SK-N-SH (cell line): ENCODE measurements around the genes PIAS1 and RPLP1.

- RRBS = no CpG with 5 or more reads among the region's 9 CpGs
CAGE:
- cytosol, long polyA plus RNA = no peak
- long polyA plus RNA = no peak
- nucleus, long polyA plus RNA = no peak
Observed at GRCh38 chr15:67194294-67195257, 59.9 kb downstream of the AAGAB start.

DNA sequence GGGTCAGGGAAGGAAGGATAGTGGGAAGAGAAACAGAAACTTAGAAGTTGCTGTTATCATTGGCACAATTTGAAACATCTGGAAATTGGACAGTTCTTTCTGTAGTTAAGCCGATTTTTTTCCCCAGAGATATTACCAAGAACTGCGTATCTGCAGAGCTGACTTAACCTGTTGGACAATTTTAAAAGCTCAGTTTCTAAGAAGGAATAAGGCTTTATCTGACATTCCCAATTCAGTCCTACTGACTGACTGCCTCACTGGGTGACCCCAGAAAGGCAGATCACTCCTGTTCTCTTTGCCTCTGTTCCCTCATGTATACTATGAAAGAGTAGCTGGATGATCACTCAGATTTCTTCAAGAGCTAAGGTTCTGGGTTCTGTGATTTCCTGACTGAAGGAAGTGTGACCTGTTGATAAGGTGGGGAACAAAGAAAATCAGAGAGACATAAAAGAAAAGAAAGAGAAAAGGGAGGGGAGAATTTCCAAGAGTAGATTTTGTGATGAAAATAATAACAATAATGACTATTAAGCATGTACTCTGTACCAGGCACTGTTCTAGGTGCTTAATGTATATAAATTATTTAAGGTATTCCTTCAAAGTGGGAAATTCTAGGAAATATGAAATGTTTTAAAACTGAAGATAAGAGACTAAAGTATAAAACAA, 128.4 kb downstream of the MAP2K5 start:
- RRBS = no CpG with 5 or more reads among the region's 2 CpGs
CAGE:
- cytosol, long polyA plus RNA = no peak
- long polyA plus RNA = no peak
- nucleus, long polyA plus RNA = no peak

DNA sequence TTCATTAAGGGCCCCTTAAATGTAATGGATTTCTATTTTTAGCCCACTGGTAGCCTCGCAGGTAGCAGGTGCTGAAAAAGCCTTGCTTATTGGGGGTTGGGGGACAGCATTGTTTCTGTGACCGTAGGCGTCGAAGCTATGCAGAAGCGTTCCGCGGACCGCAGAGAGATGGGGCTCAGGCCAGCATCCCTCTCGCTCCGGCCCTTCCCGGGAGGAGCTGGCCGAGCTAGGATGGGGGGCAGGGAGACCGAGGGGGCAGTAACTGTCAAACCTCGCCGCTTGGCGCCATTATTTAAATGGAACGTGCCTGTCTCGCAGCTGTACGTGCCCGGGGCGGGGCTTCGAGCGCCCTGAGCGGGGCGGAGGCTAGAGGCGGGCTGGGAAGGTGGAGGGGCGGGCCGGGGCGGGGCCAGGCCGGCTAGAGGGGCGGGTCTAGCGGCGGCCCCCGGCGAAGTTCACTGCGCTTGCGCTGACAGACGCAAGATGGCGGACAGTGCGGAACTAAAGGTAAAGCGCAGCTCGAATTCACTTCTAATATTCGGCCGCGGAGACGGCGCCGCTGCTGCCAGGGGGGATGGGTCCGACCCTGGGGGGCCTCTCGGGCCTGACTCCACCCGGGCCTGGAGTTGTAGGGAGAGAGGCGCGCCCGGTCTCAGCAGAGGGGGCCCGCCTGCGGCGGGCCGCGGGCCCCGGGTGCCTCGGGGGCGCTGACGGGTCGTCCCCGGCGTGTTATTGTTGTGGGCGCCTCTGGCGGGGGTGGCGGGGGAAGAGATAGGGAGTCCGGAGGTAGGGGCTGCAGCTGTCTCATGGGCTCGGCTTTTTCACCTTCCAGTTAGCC, at the start of gene PIAS1:
Gene PIAS1, plus strand, starts transcription at position 472 of the 838 bp plus-strand sequence.
- RRBS = 2% methylated on average over 19 of the region's 71 CpGs
CAGE:
- cytosol, long polyA plus RNA = start-site peak on the plus strand centred at position 474 of the sequence, 6 bp wide, 126 and 241 reads in 2 replicates
- long polyA plus RNA = start-site peak on the plus strand centred at position 474 of the sequence, 6 bp wide, 285 and 268 reads in 2 replicates
- nucleus, long polyA plus RNA = start-site peak on the plus strand centred at position 477 of the sequence, 13 bp wide, 804 and 367 reads in 2 replicates

DNA sequence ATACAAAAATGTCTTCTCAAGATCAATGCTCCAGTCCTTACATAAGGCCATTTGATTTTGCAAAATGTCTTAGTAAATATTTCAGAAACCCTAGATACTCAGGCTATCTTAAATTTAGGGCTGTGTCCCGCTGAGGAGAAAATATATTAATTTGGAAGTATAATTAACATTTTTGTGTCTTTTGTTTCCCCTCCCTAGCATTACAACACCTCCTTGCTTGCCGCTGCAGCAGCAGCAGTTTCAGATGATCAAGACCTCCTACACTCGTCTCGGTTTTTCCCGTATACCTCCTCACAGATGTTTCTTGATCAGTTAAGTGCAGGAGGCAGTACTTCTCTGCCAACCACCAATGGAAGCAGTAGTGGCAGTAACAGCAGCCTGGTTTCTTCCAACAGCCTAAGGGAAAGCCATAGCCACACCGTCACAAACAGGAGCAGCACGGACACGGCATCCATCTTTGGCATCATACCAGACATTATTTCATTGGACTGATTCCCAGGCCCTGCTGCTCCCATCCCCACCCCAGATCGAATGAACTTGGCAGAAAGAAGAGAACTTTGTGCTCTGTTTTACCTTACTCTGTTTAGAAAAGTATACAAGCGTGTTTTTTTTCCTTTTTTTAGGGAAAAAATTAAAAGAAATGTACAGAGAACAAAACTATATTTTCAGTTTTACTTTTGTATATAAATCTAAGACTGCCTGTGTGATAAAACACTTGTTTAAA, 17.6 kb downstream of the CALML4 start:
- RRBS = no CpG with 5 or more reads among the region's 10 CpGs
CAGE:
- cytosol, long polyA plus RNA = no peak
- long polyA plus RNA = no peak
- nucleus, long polyA plus RNA = no peak

DNA sequence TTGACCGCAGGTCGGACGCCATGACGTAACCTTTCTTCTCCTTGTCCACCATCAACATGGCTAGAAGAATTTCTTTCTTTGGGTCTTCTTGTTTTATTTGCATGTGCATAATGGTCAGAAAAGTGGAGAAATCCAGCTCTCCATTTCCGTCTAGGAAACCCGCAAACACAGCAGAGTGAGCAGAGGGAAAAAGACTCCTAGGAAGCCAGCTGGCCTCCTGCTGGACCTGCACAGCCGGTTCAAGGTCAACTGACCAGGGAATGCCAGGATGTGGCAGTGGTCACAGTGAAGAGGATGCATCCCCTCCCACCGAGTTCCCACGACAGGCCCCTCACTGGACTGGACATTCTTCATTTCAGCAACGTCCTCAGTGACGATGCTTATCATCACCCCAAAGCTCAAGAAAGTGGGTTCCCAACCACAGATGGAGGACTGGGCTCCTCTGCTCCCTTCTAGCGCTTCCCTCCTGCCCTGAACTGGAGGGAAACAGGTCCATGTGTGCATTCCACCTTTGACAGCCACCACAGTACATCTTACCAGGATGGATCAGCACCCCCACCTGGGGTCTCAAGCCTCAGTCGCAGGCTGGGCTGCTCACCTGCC, 7.6 kb downstream of the CALML4 start:
- RRBS = no CpG with 5 or more reads among the region's 13 CpGs
CAGE:
- cytosol, long polyA plus RNA = no peak
- long polyA plus RNA = no peak
- nucleus, long polyA plus RNA = no peak

DNA sequence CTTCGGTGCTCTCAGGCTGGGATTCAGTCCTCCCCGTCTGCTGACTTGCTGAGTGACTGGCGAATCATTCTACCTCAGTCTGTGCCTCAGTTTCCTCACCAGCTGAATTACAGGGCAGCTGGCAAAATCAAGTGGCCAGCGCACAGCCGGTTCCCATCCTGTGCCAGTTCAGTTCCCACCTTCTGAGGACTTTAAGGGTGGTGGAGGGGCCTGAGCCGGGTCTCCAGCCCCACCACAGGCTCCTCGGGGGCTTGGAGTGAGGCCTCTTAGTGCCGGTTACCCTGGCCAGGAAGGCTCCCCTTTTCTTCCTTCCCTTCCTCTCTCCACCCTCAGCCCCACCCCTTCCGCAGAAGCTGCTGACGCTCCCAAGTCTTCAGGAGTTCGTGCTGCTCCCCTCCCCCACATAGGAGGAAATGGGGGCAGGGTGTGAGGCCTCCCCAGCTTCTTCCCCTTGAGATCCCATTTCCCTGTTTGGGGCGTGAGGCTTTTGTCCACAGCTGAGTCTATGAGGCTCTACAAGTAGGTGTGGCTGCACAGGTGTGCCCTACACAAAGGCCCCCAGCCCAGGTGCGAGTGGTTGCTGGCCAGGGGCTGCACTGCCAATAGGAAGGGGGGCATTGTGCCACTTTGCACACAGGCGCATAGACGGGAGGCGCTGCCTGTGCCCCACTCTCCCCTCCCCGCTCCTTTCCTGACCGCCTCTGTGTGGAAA, 798 bp upstream of the CALML4 start:
- RRBS = 98% methylated on average over 4 of the region's 18 CpGs
CAGE:
- cytosol, long polyA plus RNA = no peak
- long polyA plus RNA = no peak
- nucleus, long polyA plus RNA = no peak

DNA sequence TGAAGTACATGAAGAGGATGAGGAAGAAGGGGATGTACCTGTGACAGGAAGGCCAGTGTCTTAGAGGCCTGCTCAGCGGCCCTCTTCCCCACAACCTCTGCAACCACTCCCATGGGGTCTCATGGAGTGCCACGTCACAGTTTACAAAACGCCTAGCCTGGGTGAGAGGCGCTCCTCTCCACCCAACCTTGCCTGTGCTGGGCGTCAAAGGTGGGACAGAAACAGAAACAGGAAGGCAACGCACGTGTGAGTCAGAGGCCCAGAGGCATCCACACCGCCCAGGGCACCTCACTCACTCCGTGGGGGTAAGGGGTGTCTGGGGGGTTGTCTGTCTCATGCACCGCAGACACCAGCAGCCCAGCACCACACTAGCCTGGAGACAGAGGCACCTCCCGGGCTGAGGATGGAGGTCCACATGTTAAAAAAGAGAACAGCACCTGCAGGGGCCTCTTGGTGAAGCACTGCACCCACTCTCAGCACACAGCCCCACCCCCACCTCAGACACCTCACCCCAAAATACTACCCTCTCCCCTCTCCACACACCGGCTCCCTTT, 4.7 kb upstream of the CALML4 start:
- RRBS = no CpG with 5 or more reads among the region's 12 CpGs
CAGE:
- cytosol, long polyA plus RNA = no peak
- long polyA plus RNA = no peak
- nucleus, long polyA plus RNA = no peak

GRCh38 chr15:68277514-68277565, 205 bp upstream of the FEM1B start:
- RRBS = no CpG with 5 or more reads among the region's 2 CpGs
CAGE:
- cytosol, long polyA plus RNA = no peak
- long polyA plus RNA = no peak
- nucleus, long polyA plus RNA = no peak

GRCh38 chr15:68290485-68291118, 13.1 kb downstream of the FEM1B start:
- RRBS = no CpG with 5 or more reads among the region's 9 CpGs
CAGE:
- cytosol, long polyA plus RNA = no peak
- long polyA plus RNA = no peak
- nucleus, long polyA plus RNA = no peak

GRCh38 chr15:68352275-68352954, 74.9 kb downstream of the FEM1B start:
- RRBS = no CpG with 5 or more reads among the region's 14 CpGs
CAGE:
- cytosol, long polyA plus RNA = no peak
- long polyA plus RNA = no peak
- nucleus, long polyA plus RNA = no peak

DNA sequence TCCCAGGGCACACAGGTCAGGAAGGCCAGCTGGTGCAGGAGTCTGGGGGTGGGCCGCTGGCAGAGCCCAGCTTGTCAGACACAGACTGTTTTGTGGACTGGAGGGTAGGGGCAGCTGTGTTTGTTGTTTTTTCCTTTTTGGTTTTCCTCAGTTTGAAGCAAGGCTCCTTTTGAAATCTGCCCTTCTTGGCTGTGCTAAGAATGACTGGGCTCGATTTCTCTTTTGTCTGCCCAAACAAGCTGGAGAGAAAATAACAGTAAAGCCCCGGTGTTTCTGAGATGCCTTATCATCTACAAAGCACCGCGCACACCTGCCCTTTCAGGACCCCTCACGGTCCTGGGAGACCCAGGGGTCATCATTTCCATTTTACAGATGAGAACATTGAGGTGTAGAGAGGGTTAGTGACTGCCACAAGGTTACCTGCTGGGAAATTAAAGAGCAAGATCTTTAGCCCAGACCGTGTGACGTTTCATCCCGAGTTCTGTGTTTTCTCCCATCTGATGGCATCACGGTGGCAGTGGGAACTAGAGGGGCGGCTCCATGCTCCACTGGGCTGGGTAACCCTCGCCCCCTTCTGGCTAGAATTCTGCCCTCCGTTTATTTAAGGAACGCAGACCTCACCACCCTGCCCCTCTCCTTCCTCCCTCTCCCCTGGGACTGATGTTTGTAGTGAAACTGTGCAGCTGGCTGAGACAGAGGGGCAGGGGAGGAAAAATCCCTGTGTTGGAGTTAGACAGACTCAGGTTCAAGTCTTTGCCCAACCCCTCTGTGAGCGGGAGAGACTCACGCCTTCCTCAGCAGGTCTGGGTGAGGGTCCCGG, 65.8 kb downstream of the ITGA11 start:
- RRBS = no CpG with 5 or more reads among the region's 17 CpGs
CAGE:
- cytosol, long polyA plus RNA = no peak
- long polyA plus RNA = no peak
- nucleus, long polyA plus RNA = no peak

DNA sequence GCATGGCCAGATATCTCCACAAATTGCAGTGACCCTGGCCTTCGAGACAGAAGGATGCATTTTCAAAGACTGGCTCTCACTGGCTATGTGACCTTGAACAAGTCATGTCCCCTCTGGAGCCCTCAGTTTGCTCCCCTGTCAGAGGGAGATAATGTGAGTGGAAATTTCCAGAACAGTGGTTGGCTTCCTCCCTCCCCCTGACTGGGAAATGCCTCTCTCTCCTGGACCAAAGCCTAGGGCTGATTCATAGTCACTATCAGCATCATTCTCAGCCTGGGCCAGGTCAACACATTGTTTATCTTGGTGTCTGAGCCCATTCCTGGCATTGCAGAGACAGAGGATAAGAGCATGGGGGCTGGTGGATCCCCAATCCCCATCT, 35.7 kb upstream of the CORO2B start:
- RRBS = no CpG with 5 or more reads among the region's 1 CpG
CAGE:
- cytosol, long polyA plus RNA = no peak
- long polyA plus RNA = no peak
- nucleus, long polyA plus RNA = no peak

DNA sequence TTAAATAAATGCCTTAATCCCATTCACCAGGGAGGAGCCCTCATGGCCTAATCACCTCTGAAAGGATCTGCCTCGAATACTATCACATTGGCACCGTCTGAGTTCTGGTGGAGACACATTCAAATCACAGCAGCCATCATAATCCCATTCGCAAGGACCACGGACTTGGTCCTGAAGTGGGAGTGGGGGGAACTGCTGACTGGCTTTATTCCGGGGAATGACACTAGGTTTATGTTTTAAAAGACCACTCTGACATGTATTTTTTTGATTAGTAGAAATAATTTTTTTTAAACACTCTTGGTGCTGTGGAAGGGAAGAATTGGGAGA, 23.2 kb downstream of the CORO2B start:
- RRBS = no CpG with 5 or more reads among the region's 5 CpGs
CAGE:
- cytosol, long polyA plus RNA = no peak
- long polyA plus RNA = no peak
- nucleus, long polyA plus RNA = no peak

GRCh38 chr15:68637923-68638439, 59.2 kb downstream of the CORO2B start:
- RRBS = no CpG with 5 or more reads among the region's 3 CpGs
CAGE:
- cytosol, long polyA plus RNA = no peak
- long polyA plus RNA = no peak
- nucleus, long polyA plus RNA = no peak

DNA sequence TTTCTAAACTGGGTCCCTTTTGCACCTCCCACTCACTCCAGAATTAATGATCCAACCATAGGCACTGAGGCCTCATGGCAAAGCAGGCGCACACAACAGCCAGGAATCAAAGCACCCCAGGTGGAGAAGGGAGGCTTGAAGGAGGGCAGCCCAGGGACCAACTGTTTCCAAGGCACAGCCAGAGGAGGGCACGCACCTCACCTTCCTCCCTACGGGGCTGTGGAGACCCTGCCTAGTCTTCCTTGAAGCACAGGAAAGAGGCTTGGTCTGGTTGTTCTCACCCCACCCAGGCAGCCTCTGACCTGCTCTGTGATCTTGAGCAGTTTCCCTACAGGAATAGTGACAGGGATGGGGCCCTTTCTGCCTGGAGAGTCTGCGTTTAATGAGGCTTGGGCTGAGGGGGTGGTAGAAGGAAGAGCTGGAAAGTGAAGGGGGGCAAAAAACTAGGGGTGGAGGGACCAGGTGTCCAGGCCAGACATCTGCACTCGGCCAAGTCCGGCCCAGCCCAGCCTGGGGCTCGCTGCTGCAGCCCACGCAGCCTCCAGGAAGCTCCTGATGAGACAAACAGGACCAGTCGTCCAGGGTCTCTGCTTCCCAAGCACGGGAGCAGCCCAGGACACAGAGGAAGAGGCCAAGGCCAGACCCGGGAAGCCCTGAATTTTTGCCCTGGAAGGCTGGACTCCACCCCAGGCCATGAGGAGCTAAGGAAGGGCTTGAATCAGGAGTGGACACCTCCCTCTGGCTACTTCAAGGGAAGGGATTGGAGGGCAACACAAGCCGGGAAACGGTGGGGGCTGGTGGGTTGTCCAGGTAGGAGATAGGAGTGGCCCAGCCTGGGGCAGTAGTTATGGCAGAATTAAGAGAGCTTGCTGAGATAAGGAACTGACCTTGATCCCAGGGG, 89.8 kb downstream of the ANP32A start:
- RRBS = no CpG with 5 or more reads among the region's 13 CpGs
CAGE:
- cytosol, long polyA plus RNA = no peak
- long polyA plus RNA = no peak
- nucleus, long polyA plus RNA = no peak

DNA sequence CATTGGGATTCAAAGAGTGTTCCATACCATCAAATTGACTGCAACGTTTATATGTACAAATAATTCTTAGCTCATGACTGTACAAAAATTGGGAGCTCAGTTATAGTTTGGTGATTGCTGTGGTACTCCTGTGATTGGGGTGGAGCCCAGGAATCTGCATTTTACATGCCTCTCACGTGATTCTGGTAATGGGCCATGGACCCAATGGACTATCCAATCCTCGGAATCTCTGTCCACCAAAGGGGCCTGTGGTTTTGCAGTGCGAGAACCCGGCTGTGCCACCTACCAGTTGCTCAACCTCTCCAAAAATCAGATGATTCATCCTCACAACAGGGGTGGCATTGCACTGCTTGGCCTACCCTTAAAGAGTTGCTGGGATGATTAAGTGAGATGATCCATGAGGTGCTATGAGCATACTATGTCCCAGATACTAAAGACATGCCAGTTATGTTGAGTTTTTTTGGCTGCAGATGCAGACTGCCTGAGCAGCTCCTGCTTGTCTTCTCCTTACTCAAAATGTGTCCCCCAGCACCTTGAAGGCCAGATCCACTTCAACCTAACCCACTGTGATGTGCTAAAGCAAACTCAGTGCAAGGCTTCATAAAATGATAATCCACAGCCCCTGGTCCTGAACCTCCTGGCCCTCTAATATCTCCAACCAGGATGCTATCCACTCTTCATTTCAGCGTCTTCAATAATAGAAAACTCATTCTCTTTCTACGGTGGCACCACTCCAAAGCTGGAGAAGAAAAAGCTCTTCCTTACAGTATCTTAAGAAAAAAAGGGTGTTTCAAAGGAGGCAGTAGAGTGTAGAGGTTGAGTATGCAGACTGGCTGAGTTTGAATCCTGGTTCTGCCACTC, 5.0 kb downstream of the ANP32A start:
- RRBS = no CpG with 5 or more reads among the region's 7 CpGs
CAGE:
- cytosol, long polyA plus RNA = no peak
- long polyA plus RNA = no peak
- nucleus, long polyA plus RNA = no peak

DNA sequence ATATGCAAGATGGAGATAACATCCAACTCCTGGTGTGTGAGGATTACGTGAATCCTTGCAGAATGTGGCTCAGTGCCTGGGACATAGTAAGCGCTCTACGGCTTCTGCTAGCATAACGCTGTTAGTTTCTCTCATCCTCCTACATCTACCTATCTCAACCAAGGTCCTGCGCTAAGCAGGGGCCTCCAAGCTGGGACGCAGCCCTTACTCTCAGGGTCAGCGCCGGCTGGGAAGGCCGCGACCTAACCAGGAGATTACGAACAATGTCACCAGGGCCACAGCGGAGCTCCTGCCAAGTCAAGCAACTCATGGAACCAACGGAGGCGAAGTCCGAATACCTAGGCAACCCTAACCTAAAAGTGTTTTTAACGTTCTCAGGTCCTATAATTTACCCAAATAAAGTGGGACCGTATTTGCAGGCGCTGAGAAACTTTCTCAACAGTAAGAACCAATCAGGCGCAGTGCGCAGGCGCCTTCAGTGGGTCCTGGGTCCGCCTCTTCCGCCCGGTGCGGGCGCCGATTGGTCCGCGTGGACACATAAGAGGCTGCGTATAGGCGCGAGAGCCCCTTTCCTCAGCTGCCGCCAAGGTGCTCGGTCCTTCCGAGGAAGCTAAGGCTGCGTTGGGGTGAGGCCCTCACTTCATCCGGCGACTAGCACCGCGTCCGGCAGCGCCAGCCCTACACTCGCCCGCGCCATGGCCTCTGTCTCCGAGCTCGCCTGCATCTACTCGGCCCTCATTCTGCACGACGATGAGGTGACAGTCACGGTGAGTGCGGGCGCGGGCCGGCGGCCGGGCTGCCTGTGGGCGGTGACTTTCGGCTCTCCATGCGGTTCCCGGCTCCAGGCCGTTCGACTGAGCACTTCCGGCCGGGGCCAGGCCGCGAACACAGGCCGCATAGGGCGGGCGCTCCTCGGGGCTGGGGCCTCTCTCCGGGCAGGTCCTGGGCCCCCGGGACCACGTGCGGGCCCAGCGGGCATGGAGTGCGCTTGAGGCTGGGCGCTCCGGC, at the start of gene RPLP1:
Gene RPLP1, plus strand, starts transcription at position 565 of the 1,008 bp plus-strand sequence.
- RRBS = 2% methylated on average over 20 of the region's 79 CpGs
CAGE:
- cytosol, long polyA plus RNA = start-site peak on the plus strand centred at position 628 of the sequence, 136 bp wide, 48,149 and 81,274 reads in 2 replicates
- long polyA plus RNA = start-site peak on the plus strand centred at position 628 of the sequence, 137 bp wide, 55,290 and 67,649 reads in 2 replicates
- nucleus, long polyA plus RNA = start-site peak on the plus strand centred at position 627 of the sequence, 134 bp wide, 586 and 36,419 reads in 2 replicates

- RRBS = no CpG with 5 or more reads among the region's 9 CpGs
CAGE:
- cytosol, long polyA plus RNA = no peak
- long polyA plus RNA = no peak
- nucleus, long polyA plus RNA = no peak
Observed at GRCh38 chr15:69455578-69456752, 3.3 kb downstream of the RPLP1 start.

DNA sequence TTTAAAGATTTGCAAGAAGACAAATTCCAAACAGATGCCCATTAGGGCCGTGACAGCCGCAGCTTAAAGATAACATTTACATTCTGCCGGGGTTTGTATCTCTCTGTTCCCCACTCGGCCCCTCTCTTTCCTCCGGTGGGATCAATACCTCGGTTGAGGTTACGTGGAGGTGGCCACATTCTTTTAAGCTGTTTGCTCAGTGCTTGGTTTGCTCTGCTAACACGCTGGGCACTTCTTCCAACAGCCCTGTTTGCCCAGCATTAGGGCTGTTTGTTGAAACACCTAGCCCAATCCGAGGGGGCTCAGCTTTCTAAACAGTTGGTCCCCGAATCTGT, 108.6 kb downstream of the RPLP1 start:
- RRBS = 94% methylated on average over 2 of the region's 10 CpGs
CAGE:
- cytosol, long polyA plus RNA = no peak
- long polyA plus RNA = no peak
- nucleus, long polyA plus RNA = no peak

DNA sequence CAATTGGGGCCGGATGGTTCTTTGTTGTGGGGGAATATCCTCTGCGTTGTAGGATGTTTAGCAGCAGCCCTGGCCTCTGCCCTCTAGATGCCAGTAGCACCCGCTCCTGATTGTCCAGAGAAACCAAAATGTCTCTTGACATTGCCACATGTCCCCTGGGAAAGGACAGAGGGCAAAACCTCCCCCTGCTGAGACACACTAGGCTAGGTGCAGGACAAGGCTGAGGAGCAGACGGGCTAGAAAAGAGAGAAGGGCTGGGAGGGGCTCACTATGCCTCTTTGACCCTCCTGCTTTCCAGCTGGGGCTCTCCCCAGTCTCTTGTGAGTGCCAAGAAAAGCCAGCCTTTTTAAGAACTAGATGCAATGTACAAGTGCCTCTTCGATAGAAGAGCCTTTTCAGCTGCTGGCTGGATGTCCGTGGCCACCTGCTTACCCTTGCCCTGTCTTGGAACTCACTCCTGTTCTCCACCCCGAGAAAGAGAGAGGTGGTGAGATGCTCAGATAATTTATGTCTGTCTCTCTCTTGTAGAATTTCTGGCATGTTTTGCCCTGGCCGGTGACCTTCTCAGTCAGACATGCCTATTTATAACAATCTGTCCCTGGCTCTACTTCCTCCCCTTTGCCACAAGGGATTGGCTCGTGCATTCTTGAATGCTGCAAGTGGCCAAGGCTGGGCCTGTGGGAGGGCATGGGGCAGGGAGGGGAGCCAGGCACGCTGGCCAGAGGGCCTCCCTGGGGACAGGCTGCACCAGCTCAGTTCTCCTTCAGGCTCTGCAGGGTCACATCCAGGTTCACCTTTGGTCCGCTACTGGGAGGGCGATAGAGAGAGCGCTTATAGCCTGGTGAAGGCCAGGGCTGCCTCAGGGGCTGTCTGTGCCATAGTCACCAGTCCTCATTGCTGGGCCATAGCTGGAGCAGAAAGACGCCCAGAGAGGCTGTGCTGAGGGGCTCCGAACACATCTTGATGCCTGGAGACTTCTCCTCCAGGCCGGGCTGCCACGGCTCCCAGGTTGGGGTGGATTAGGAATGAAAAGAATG, 142.7 kb downstream of the RPLP1 start:
- RRBS = no CpG with 5 or more reads among the region's 17 CpGs
CAGE:
- cytosol, long polyA plus RNA = no peak
- long polyA plus RNA = no peak
- nucleus, long polyA plus RNA = no peak